ENCODE data around the genes CSH2 and POLG2.

DNA sequence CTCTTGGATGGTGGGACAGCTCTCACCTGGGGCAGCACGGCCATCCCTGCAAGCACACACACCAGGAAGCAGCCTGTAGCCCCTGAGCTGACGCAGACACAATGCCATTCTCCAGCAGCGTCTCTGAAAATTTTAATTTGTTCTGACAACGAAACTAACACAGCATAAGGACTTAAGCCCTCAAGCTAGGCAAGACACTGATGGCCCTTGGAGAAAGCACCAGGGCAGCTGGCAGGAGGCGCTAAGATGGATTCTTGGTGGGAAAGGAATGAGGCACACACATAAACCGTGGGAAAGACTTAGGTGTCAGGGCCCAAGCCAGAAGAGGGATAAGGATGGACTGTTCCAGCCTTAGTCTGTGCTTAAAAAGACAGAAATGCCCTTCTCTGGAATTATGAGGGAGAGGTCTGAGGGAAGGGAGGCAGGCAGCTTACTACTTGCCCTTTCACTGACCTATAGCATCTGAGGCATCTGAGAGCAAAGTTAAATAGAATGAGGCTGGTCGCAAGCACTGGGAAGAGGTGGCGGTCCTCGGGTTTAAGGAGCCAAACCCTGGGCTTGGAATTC, 2.9 kb upstream of the LIMD2 start:
- RRBS, result no CpG with 5 or more reads among the region's 9 CpGs

DNA sequence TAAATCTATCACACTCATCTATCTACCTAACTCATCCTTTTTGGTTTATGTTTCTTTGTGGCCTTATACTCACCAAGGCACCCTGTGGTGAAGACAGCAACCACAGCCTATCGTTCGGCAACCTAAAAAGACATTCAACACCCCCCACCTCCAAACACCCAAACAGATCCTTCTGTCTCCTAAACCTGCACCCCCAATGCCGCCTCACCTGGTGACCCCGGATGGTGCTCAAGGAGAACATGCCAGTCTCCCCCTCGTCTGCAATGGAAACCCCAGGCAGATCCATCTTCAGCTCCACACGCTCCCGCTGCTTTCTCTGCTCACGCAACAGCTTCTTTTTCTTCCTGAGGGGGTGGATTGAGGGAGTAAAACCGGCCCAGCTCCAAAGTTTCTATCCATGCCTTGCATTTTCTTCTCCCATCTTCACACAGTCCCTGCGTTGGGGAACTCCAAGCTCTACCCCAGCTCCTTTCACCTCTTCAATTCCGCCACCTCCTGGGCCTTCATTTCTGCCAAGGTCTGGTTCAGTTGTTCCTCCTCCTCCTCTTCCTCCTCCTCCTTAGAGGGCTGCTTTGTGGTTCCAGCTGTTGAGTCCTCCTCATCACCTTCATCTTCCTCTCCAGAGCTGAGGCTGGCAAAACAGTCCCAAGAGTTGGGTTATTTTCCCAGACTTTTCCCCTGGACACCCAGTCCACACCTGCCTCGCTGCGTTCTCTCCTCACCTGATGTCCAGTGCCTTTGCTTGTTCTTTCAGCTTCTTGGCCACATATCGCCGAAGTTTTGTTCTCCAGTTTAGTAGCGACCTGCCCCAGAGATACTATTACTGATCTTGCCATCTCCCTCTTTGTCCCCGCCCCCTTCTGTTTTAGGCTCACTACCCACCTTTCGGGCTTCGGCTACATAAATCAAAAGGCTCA, 3.4 kb upstream of the PSMC5 start:
- RRBS, result no CpG with 5 or more reads among the region's 19 CpGs

GRCh38 chr17:63831202-63832345, 4.1 kb upstream of the FTSJ3 start:
- RRBS, result no CpG with 5 or more reads among the region's 17 CpGs

DNA sequence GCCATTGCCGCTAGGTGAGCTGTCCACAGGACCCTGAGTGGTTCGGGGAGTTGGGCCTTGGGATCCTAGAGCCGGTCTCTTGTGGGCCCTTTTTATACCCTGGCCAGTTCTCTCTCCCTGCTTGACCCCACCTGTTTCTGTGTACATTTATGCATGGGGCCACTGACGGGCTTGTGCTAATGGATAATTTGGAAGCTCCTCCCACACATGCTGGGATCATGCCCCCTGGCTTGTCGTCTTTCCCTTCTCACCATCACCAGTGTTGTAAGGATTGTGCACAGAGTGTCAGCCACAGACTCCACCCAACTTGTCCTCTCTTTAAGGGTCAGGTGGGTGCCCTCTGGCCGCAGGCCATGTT, at the start of gene CSH2:
TSS of gene CSH2 (minus strand) at position 68 of the 358 bp plus-strand sequence.
- RRBS, result no CpG with 5 or more reads among the region's 6 CpGs

GRCh38 chr17:63934718-63935055, 2.6 kb upstream of the CD79B start:
- RRBS, result no CpG with 5 or more reads among the region's 8 CpGs

DNA sequence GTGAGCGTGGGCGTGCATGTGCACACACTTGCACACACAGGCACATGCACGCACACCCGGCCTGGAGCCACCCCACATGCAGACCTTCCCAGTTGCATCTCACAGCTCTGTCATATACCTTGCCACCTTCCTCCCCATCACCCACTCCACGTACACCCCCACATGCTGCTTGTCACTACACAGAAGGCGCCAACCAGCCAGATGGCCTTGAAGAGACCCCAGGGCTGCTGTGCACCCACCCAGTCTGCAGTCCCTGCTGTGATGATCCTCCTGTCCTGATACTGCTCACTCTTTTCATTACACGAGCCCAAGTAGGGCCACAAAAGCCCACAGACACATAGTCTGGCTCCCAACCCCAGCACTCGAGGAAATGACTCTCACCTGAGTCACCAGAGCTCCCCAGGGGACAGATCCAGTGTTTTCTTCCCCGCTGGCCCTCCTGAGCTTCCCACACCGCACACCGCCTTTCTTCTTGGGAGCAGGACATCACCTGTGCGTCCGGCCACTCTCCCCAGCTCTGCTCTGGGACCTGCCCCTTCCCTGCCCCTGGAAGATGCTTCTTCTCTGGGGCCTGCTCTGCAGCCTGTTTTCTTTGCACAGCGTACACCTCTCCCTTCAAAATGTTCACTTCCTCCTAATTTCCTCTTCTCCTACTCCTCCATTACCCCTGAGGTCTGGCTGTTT, 1.8 kb upstream of the SCN4A start:
- RRBS, result no CpG with 5 or more reads among the region's 14 CpGs

DNA sequence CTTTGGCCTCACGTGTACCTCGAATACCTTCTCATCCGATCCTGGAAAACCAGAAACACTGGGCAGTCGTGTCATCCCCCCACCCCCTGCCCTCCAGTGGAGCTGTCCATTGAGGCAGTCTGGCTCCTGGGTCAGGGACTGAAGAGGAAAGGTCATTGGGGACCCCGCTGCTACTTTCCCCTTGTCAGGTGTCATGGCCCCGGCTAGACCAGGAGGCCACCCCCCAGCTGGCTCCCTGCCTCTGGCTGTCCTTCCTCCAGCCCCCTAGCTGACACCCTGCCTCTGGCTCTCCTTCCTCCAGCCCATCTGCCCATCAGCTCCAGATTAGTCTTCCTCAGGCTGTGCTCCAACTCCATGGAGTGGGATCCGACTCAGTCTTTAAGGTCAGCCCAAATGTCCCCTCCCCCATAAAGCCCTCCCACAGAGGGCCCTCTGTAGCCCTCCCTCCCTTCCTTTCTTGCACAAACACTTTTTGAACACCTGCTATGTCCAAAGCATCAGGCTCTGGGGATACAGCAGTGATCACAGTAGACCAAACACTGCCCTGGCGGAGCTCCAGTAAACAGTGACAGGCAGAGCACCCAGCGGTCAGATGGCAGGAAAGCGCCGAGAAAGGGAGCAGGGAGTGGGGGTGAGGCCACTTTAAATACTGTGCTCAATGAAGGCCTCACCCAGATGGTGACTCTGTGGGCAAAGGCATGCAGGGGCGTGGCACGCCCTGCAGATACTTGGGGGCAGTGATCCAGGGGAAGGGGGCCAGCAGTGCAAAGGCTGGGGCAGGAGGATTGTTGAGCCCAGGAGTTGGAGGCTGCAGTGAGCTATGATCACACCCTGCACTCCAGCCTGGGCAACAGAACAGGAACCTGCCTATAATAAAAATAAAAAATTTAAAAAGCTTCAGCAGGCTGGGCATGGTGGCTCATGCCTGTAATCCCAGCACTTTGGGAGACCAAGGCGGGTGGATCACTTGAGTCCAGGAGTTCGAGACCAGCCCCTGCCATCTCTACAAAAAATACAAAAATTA, 7.5 kb downstream of the PRR29 start:
- RRBS, result no CpG with 5 or more reads among the region's 15 CpGs

DNA sequence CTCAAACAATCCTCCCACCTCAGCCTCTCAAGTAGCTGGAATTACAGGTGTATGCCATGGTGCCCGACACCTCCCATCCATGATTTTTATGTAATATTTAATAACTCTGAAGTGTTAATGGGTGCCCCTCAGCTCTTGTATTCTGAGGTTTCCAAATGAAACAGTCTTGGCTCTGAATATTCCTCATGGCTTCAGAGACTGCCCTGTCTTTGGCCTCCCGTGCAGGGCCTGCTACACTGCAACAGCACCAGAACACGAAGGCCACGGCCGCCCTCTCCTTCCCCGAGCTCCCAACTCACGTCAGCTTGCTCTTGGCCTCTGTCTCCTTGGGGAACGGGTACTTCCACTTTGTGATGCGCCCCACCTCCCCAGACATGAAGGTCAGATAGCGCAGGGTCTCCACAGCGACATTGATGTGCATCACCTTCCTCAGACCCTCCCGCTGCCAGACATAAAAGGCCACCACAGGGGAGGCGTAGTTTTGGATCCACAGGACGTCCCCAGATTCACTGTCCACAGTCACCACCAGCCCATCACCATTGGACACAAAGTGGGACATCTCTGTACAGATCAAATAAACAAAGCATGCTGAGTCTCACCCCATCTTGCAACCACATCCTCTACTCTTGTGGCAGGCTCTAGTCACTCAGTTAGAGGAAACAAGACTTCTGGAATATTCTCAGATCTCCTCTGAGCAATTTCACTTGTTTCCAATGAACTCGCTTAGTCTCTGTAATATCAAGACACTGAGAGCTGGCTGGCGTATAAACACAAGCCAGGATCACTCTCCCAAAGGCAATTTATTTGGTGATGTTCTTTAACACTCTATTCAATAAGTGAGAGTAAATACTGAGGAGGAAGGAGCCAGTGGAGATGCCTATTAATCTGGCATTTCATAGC, 46.2 kb upstream of the ICAM2 start:
- RRBS, result no CpG with 5 or more reads among the region's 16 CpGs

DNA sequence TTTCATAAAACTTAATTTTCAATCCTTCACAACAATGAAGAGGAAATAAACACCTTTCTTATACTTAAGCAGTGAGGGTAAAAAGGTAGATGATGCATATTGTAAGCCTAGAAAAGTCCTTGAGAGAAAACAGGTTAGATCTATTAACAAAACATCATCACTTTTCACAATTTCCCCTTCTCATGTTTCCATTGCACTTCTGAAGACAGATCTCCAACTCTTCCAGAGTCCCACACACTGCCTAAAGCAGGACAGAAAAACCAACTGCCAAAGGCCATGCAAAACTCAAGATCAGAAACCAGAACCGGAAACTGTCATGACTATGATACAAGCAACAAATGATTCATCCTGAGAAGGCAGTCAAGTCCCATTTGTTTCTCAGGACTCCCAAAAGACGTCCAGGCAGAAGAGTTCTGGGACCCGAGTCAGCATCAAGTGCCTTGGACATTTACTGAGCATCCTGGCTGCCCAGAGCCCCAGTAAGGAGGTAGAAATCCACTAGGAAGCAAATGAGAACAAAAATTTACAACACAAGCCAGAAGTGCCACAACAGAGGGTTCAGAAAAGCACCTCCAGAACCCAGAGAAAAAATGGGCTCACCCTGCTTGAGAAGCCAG, 38.9 kb downstream of the ERN1 start:
- RRBS, result no CpG with 5 or more reads among the region's 3 CpGs

DNA sequence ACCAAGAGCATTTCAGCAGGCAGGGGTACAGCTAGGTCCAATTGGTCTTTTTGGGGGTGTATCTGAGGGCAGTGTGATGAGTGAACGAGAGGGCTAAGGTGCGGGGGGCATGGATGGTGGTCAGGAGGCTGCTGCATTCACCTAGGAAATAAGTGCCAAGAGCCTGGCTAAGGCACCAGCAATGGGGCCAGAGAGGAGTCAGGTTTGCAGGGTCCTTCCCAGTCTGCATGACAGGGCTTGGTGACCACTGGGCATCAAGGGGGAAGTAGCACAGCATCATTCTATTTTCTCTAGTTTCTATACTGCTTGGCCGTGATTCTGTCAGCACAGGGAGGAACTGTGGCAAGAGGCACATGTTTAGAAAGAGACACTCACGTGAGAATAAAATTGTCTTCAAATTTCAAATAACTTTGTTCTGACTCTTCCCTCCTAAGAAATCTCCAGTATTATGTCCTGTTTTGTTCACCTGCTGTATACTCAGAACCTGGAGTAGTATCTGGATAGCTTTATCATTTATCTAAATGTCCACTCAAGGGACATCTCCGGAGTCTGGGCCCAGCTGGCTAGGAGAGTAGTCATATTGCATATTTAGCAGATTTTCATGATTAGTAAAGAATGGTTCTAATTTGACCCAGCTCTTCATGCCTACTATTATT, 37.8 kb downstream of the ERN1 start:
- RRBS, result no CpG with 5 or more reads among the region's 5 CpGs

DNA sequence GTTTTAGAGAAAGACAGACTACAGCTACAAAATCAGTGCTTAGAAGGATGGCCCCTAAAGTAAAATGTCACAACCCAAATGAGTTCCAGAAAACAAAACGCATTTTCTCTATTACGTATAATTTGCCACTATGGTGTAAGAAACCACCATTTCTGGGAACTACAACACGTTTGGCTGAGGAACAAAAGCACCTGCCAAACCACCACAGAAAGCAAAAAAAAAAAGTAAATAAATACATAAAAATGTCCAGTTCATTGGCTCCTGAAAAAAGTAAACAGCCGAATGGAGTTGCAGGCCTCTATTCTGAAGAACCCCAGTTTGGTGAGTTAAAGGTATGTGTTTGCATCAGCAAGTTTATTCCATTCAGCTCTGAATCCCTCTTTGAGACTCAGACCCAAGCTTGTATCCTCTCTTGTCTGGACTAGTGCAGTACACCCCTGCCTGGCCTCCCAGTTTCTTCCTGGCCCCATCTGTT, 37.0 kb downstream of the ERN1 start:
- RRBS, result no CpG with 5 or more reads among the region's 4 CpGs

- RRBS, result no CpG with 5 or more reads among the region's 8 CpGs
These were observed 14.8 kb downstream of the ERN1 start for GRCh38 chr17:64114916-64115749.

DNA sequence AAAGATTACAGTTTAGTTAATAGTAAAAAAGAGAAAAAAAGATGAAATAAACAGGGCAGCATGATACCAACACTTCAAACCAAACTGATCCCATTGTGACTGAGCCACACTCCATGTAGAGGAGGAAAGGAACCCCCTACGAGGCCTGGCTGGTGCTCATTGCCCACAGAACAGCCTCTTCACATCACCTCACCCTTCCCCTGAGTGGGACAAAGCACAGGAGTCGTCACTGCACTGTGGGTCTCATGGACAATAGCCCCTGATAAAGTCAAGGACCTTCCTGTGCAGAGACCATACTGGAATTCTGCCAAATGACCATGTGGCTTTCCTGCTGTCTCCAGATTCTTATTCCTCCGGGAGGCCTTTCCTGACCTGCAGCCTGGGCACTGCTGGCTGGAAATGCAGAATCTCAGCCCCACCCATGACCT, 60.4 kb upstream of the ERN1 start:
- RRBS, result no CpG with 5 or more reads among the region's 3 CpGs

GRCh38 chr17:64331909-64332542, 58.6 kb downstream of the PECAM1 start:
- RRBS, result no CpG with 5 or more reads among the region's 8 CpGs

DNA sequence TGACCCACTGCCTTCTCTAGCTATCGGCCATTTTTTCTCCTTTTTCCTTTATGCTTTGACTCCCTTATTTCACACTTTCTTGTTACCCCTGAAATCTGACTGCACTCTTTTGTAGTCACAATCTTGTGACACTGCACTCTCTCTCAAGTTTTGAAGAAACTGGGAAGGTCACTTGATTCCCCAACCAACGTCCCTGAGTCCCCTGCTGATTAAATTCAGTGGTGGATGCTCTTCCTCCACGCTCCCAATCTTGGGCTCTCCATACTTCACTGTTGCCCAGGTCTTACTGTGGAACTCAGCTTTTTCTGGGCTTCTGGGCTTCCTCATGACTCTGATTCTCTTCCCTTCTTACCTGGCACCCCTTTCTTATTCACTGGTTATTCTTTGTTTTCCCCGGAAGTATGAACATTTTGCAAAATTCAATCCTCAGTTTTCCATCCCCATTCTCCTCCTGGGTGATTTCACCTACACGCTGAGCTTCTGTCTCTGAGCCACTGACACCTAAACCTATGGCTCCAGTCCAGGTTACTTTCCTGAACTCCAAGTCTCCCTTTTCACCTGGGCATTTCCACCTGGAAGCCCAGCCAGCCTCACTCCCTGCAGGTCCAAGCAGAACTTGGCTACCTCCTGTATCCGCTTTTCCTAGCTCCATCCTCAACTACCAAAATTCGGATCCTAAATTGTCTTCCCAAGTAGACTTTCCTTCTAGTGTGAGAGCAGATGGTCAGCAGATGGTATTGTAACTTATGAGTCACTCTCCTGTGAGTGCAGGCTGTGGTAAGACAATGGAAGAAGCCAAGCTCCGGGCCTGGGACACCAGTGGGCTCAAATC, 33.6 kb downstream of the PECAM1 start:
- RRBS, result no CpG with 5 or more reads among the region's 8 CpGs

GRCh38 chr17:64393528-64393886, 2.8 kb upstream of the PECAM1 start:
- RRBS, result no CpG with 5 or more reads among the region's 2 CpGs

DNA sequence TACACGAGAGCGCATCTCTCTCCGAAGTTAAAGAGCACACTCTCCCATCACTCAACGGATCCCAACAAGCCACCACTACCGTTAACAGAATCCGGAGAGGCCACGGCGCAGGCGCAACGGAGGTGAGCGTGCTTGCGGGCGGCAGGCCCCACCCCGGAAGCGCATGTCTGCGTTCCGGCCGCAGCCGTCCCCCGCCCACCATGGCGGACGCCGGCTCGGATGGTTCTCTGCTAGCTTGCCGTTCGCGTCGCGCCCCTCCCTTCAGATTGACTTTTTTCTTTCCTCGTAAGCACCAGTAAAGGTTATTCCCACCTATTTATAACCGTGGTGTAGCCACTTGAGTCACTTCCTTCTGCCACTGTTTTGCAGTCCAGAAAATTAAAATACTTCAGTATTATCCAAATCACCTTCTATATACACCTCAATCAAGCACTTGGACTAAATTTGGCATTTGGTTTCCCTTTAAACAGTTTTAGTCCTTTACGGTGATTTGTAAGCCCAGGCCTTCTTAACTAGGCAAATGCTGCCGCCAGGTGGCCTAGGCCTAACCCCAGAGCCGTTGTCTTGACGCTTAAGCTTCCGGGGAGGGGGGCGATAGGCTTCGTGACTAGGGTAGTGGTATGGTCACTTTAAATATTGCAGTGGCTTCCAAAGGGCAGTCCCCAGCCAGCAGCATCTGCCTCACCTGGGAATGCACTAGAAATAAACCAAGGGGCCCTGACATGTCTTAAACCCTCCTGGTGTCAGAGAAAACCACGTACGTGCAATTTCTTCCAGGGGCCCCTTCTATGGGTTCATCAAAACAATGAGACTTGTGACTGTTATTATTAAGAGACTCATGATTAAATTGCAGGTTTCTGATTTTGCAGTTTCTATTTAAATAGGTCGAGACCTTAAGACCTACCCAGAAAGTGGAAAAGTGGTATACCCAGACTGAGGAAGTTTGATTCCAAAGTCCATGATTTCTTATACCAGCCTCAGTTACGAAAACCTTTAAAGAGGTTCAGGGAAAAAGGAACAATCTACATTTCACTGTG, at the start of gene POLG2:
TSS of gene POLG2 (minus strand) at position 101 of the 1,037 bp plus-strand sequence.
- RRBS, result under 1% methylated on average over 16 of the region's 42 CpGs

- RRBS, result no CpG with 5 or more reads among the region's 4 CpGs
These were observed 29.2 kb downstream of the CEP95 start for GRCh38 chr17:64535996-64536331.

GRCh38 chr17:64808294-64809072, 110.8 kb downstream of the LRRC37A3 start:
- RRBS, result no CpG with 5 or more reads among the region's 9 CpGs

DNA sequence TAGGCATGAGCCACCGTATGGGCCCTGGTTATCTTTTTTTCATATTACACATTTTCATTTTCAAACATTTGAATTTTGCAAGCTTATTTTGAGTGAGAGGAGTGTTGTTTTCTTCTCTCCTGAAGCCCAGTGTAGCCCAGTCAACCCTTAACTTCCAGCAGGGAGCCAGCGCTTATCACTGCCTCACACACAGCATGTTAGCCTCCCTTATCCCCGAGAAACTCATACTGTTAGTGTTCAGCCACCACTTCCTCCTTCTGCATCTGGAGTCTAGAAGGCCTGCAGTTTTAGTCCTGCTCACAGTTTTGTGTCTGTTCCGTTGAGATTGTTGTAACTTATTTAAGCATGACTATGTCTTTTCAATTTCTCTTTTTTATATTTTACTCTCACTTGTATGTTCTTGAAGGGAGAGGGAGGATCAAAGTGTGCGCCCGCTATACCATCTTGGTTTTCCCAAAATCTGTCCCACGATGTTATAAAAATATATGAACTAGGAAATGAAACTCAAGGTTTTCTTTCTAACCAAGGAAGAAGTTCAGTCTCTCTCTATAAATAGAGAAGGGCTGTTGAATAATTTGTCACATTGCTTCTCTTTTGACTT, 3.7 kb upstream of the LRRC37A3 start:
- RRBS, result no CpG with 5 or more reads among the region's 7 CpGs

Measured in AG09319 (cell line).